Right ventricle myocardium (tissue), 1 donor: Measurements from ENCODE around the gene MUC6.

DNA sequence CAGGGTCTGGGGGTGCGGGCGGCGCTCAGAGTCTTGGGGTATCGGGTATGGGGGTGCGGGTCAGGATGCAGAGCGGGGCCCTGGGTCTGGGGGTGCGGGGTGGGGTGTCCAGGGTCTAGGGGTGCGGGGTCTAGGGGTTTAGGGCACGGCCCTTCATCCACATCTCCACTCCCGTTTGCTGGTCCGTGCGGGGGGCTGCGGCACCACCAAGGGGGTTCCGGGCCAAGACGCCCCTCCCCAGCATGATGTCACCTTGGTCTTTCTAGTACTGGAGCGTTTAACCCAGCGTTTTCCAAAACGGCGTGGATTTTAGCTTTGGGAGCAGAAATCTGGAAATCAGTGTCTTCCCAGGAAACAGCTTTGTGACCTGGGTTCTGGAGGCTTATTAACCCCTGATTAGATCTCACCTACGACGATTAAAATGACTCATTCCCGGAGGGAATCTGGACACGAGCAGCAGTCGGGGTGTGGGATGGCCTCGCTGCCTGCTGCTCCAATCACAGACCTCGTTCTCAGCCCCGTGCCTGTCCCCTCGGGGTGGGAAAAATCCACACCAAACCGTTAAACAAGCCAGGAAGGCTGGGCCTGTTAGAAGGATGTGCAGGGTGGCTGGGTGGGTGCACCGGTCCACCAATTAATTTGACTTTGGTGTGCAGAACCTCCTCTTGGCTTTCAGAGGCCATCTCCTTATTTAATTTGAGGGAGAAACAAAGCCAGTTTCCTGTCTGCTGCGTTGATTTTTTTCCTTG lies 793 bp downstream of the AP2A2 start:
- PRO-cap, 2 experiments = no peak in any of the 2 experiments

DNA sequence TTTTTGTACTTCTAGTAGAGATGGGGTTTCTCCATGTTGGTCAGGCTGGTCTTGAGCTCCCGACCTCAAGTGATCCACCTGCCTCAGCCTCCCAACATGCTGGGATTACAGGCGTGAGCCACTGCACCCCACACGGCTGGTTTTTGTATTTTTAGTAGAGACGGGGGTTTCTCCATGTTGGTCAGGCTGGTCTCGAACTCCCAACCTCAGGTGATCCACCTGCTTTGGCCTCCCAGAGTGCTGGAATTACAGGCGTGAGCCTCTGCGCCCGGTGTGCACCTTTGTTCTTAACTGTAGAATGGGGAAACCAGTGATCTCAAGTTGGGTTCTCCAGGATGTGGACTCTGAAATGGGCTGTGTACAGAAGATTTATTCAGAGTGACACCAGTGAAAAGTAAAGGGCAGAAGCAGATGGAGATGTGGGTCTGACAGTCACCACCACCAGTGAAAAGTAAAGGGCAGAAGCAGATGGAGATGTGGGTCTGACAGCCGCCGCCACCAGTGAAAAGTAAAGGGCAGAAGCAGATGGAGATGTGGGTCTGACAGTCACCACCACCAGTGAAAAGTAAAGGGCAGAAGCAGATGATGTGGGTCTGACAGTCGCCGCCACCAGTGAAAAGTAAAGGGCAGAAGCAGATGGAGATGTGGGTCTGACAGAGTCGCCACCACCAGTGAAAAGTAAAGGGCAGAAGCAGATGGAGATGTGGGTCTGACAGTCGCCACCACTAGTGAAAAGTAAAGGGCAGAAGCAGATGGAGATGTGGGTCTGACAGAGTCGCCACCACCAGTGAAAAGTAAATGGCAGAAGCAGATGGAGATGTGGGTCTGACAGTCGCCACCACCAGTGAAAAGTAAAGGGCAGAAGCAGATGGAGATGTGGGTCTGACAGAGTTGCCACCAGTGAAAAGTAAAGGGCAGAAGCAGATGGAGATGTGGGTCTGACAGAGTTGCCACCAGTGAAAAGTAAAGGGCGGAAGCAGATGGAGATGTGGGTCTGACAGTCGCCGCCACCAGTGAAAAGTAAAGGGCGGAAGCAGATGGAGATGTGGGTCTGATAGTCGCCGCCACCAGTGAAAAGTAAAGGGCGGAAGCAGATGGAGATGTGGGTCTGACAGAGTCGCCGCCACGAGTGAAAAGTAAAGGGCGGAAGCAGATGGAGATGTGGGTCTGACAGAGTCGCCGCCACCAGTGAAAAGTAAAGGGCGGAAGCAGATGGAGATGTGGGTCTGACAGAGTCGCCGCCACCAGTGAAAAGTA lies 35.4 kb downstream of the AP2A2 start:
- PRO-cap, 2 experiments = no peak in any of the 2 experiments

DNA sequence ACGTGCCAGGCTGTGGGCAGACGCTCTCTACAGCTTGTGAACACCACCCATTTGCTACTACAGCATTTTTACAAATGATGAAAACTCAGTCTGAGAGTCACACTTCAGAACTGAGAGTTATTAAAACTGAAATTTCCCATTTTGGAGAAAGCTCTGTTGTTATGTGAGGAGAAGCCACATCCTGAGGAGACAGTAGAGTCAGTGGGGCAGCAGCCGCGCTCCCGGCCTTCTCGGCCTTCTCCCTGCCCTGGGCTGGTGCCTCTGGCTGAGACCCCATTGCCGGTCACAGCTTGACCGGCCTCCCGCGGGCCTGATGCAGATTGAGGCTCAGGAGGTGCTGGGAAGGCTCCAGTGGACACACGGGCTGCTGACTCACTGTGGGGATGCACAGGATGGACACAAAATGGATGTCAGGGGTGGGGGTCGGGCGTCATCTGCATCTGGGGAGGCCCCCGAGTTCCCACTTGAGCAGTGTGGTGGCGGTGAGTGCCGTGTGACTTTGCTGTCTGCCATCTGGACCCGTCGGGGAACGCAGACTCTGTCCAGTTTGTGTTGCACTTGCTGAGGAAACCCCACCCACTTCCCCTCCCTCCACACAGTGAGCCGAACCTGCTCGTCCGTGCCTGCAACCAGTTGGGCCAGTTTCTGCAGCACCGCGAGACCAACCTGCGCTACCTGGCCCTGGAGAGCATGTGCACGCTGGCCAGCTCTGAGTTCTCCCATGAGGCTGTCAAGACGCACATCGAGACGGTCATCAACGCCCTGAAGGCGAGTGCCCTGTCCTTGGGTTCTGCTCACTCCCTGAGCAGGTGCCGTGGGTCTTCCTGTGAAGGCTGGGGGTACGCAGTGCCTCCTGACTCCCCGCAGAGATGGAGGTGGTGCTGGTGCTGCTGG lies 50.1 kb downstream of the MUC6 start:
- PRO-cap, 2 experiments = no peak in any of the 2 experiments

GRCh38 chr11:1011649-1012984 lies 24.4 kb downstream of the MUC6 start:
- PRO-cap, 2 experiments = no peak in any of the 2 experiments

DNA sequence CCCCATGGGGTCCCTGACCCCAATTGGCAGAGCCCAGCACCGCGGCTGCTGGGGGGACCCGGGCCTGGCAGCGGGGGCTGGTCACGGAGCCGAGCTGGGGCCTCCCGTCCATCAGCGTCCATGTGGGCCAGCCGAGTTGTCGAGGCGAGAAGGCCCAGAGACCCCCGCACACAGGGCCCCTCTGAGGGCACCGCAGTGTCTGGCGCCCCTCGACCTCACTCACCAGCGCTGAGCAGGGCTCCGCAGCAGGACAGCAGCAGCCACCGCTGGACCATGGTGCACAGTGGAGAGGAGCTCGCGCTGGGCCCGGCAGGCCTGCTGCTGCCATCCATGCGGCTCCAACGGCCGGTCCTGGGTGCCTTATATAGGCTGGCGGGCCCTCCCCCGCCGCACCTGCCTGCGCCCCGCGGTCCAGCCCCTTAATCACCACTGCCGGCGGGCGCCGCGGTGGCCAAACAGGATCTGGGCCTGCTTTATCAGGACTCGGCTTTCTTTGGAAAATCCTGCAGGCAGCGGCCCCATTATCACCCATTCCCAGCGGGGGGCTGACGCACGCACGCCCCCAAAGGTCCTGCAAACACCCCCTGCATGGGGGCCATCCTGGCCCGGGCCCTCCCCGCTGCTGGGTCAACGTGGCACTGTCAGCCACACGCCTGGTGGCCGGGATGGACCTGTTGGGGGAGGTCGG lies at the start of gene MUC6:
TSS of gene MUC6 (minus strand) at position 338 of the 688 bp plus-strand sequence.
- PRO-cap, 2 experiments = no peak in any of the 2 experiments

GRCh38 chr11:1084985-1085468 lies 48.5 kb upstream of the MUC6 start:
- PRO-cap, 2 experiments = no peak in any of the 2 experiments

DNA sequence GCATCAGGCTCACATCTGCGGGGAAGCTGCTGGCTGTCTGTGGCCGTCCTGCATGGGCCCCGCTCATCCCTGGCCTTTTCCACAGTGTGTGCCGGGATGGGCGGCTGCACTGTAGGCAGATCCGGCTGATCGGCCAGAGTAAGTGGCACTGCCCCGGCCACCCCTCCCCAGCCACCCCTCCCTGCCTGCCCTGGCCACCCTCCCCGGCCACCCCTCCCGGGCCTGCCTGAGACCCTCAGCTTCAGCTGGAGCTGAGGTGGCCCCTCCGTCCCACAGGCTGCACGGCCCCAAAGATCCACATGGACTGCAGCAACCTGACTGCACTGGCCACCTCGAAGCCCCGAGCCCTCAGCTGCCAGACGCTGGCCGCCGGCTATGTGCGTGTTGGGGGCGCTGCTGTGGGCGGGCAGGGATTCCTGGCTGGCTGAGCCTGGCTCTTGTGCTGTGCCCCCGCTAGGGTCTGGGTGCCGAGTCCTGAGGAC lies 49.0 kb upstream of the MUC6 start:
- PRO-cap, 2 experiments = no peak in any of the 2 experiments

GRCh38 chr11:1150713-1151471 lies 6.9 kb upstream of the MUC5AC start:
- PRO-cap, 2 experiments = no peak in any of the 2 experiments

- PRO-cap, 2 experiments = no peak in any of the 2 experiments
Measured at GRCh38 chr11:1237133-1237614, 14.3 kb downstream of the MUC5B start.

GRCh38 chr11:1307894-1308511 lies 1.4 kb downstream of the TOLLIP start:
- PRO-cap, 2 experiments = no peak in any of the 2 experiments

DNA sequence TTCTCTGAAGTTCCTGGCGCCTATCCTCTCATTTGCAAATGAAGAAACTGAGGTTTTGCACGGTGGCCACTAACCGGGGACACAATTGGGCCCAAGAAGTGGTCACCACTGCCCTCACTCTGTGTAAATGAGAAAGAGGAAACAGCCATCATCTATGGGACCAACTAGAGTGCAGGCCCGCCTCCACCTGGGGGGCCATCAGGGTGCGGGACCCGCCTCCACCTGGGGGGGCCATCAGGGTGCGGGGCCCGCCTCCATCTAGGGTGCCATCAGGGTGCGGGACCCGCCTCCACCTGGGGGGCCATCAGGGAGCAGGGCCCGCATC lies 812 bp downstream of the TOLLIP start:
- PRO-cap, 2 experiments = no peak in any of the 2 experiments

DNA sequence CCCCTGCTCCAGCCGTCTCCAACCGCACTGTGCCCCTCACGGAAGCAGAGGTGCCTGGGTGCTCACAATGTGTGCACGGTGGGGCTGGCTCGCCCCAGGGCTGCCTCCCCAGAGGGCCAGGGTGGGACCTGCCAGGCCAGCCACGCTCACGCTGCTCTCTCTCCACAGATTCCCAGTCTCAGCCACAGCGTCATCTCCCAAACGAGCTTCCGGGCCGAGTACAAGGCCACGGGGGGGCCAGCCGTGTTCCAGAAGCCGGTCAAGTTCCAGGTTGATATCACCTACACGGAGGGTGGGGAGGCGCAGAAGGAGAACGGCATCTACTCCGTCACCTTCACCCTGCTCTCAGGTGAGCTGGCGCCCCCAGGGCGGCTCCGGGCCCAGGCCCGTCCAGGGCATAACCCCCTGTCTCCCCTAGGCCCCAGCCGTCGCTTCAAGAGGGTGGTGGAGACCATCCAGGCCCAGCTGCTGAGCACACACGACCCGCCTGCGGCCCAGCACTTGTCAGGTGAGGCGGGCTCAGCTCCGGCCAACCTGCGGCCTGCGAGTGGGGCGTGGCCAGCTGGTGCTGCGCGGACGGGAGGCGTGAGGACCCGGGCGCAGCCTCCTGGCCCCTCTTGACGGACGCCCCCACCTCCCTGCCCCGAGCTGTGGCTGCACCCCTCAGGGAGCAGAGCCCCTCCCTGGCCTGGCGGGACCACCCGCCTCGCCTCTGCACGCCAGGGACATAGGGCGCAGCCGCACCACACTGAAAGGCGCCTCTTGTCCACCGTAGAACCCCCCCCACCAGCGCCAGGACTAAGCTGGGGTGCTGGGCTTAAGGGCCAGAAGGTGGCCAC lies 30.2 kb downstream of the MOB2 start:
- PRO-cap, 2 experiments = no peak in any of the 2 experiments

- PRO-cap, 2 experiments = peak in 1 of 2 experiments; most common plus-strand start chr11:1460543 (in 1); most common minus-strand start chr11:1460379 (in 1)
Measured at GRCh38 chr11:1460301-1461289, 26.0 kb downstream of the MOB2 start.

DNA sequence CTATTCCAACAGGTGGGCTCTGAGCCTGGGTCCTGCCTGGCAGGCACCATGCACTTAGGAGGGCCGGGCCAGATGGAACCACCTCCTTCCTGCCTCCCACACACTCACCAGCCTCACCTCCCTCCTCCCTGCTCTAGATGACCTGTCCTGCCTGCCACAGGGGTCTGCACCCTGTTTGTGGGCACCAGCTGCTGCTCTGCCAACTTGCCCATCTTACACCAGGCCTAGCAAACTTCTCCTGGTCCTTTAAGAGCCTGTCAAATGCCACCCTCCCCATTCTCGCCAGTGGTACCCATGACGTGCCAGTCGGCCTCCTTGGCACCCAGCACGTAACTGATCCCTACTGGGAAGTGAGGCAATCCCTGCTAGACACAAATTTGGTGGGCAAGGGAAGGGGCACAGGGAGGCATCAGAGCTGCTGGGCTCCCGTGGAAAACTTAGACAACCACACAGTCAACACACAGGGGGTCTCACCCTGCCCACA lies 3.1 kb downstream of the MOB2 start:
- PRO-cap, 2 experiments = no peak in any of the 2 experiments

DNA sequence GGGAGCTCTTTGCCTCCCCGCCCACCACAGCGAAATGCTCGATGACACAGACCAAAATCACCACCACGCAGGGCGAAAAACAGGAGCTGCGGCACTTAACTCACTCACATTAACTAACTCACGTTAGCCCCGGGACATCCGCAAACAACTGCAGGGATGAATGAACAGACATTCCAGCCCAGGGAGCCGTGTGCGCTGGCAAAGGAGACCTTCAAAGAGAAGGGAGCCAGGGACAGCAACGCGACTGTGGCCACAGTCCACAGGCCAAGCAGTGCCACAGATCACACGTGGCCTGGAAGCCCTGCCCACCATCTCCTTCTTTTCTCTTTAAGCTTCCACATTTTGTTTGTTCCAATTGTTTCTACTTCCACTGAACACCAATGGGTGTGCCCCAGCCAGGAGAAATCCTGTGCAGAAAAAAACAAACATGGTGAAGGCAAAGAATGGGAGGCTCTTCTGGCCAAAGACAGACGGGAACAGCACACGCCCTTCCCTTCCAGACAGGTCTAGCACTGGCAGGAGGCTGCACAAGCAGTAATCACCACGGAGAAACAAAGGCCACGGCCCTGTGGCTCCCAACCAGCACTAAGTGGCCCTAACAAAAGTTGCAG lies 39.2 kb downstream of the DUSP8 start:
- PRO-cap, 2 experiments = peak in 1 of 2 experiments; most common plus-strand start position 534 of the sequence (in 1)

- PRO-cap, 2 experiments = no peak in any of the 2 experiments
Measured at GRCh38 chr11:1545854-1546652, 26.0 kb downstream of the DUSP8 start.

GRCh38 chr11:1693132-1693613 lies 3.8 kb upstream of the KRTAP5-6 start:
- PRO-cap, 2 experiments = peak in 2 of 2 experiments; most common plus-strand start chr11:1693422 (in 2)

GRCh38 chr11:1748941-1749598 lies 1.3 kb downstream of the IFITM10 start:
- PRO-cap, 2 experiments = peak in 2 of 2 experiments; most common minus-strand start chr11:1749098 (in 2)

GRCh38 chr11:1753766-1754253 lies 3.4 kb upstream of the IFITM10 start:
- PRO-cap, 2 experiments = no peak in any of the 2 experiments

GRCh38 chr11:1754727-1755298 lies 4.4 kb upstream of the IFITM10 start:
- PRO-cap, 2 experiments = no peak in any of the 2 experiments